Parietal lobe (tissue), 2 donors: ENCODE measurements around the genes ATP23 and PPM1H.

- RAMPAGE, long total RNA, result no peak
These were observed 9.8 kb downstream of the CTDSP2 start for GRCh38 chr12:57836294-57837469.

DNA sequence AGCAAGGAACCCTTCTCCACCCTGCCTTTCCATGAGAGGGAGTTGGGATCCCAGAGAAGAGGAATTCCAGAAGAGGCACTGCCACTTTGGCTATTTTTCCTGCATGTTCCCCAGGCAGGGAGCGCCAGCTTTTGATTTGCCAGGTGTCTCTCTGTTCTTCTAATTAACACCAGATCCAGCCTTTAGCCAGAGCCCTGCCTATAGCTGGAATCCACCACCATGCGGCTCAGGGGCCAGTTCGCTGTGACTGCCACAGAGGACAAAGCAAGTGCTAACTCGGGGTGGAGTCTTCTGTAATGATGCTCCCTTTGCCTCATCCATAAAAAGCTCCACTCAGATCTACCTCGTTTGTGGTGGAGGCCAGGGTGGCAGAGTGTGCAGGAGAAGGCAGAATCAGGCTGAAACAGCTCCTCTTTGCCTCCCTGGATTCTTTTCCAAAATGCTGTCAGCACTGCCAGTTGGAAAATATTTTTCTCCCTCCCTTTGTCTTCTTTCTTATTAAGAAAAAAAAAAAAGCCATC, 17.9 kb upstream of the CTDSP2 start:
- RAMPAGE, long total RNA, result no peak

- RAMPAGE, long total RNA, result no peak
These were observed 6.8 kb upstream of the ATP23 start for GRCh38 chr12:57934248-57935327.

- RAMPAGE, long total RNA, result no peak
These were observed at the start of gene ATP23 for GRCh38 chr12:57941081-57942028. Gene ATP23 (plus strand): TSS chr12:57941567.

DNA sequence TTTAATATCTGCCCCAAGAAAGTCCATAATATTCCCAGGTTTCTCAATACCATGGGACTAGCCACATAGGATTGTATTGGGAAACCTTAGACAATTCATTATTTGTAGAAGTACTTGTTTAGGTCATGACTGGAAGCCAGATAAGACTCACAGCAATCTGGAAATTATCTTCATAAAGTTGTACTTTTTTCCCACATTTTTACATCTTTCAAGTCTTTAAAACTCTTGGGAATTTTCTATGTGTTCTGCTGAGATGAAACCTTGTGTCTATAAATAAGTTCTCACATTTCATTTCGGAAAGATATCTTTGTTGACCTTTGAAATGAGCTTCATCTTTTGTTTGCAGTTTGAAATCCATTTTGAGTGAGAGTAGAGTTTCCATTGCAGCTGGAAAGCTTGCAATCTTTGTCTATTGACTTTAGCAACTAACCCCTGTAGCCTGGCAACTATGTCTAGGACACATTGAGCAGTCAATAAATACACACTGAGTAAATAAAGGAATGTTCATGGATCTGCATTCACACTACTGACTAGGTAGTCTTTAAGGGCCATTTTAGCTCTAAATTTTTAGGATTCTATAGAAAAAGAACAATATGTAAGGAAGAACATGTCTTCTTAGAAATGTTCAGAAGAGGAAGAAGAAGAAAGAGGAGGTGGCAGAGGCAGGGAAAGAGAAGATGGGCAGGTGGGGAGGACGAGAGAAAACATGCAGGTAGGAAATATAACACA, 154.4 kb downstream of the LRIG3 start:
- RAMPAGE, long total RNA, result no peak

GRCh38 chr12:59084845-59085414, 164.6 kb upstream of the LRIG3 start:
- RAMPAGE, long total RNA, result no peak

GRCh38 chr12:62345532-62345923, 85.3 kb downstream of the USP15 start:
- RAMPAGE, long total RNA, result no peak

DNA sequence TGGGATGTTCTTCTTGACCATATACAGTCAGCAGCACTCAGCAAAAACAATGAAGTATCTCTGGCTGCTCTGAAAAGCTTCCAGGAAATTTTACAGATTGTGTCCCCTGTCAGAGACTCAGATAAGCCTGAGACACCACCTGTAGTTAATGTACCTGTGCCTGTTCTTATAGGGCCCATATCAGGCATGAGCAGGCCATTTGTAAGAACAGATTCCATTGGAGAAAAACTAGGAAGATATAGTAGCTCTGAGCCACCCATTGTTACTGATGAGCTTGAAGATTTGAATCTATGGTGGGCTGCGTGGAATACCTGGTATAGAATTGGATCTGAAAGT, 93.8 kb downstream of the MON2 start:
- RAMPAGE, long total RNA, result no peak

DNA sequence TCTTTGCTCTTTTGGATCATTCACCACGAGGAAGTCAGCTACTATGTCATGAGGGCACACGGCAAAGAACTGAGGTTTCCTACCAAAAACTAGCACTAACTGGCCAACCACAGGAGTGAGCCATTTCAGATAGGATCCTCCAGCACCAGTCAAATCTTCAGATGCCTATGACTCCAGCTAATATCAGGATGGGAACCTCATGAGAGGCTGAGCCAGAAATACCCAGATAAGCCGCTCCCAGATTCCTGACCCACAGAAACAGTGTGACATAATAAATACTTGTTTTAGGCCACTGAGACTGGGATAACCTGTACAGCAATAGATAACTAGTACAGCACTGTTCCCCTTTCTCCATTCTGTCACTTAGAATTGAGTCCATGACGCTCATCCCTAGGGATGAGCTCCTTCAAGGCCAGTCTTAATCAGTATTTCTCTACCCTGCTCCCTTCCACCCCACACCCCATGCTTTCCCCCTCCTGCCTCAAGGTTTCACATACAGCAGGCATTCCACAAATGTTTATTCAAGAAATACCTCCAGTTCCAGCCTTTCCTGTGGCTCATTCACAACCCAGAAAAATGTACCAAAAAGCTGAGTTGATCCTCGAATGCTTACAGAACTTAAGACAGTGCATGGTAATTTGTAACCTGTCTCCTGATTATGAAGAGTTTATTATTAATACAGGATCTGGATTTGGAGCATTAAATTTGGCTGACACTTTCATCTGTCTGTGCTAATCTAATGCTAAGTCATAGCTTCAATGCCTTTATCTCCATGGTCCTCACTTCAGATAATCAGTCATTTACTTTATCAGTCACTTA, 68.3 kb downstream of the PPM1H start:
- RAMPAGE, long total RNA, result no peak

DNA sequence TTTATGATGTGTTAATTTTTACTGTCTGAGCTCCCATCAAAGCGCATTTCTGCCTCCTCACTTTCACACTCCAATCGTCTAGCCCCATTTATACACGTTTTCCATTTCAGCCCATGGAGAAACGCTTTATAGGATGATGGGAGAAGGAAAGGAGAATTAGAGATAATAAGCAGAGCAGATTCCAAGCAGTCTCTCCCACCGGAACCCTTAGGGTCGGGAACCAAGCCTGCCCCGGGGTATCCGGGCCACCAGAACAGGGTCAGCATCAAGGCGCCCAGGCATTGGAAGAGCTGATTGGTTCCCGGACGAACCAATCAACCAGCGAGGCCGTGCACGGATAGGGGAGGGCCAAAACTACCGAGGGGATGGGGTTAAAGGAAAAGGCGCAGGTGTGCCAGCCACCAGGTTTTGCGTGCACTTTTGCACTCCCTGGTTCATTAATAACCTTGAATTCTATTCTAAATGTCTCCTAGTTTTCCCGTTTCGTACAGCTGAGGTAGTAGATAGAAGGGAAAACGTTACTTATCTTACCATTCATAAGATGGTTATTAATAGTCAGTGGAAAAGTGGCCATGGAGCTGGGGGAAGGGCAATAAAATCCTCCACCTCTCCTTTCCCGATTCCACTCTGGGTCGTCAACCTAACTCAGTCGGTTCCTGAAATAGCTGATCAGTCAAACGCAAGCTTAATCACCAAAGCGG, 1.7 kb downstream of the PPM1H start:
- RAMPAGE, long total RNA, result no peak

- RAMPAGE, long total RNA, result no peak
These were observed at the start of gene PPM1H for GRCh38 chr12:62934815-62935595. Gene PPM1H (minus strand): TSS chr12:62935150.

- RAMPAGE, long total RNA, result no peak
These were observed 73.3 kb downstream of the SRGAP1 start for GRCh38 chr12:63917849-63918135.

- RAMPAGE, long total RNA, result no peak
These were observed 117.7 kb downstream of the KICS2 start for GRCh38 chr12:64104397-64104824.

GRCh38 chr12:64195316-64195844, 26.7 kb downstream of the KICS2 start:
- RAMPAGE, long total RNA, result no peak

- RAMPAGE, long total RNA, result no peak
These were observed 1.1 kb downstream of the XPOT start for GRCh38 chr12:64405328-64405584.

- RAMPAGE, long total RNA, result no peak
These were observed 17.1 kb downstream of the TBK1 start for GRCh38 chr12:64468906-64469564.

- RAMPAGE, long total RNA, result no peak
These were observed 41.9 kb downstream of the RASSF3 start for GRCh38 chr12:64652259-64652572.

- RAMPAGE, long total RNA, result no peak
These were observed 71.0 kb downstream of the GNS start for GRCh38 chr12:64687967-64688881.

GRCh38 chr12:64714526-64715107, 44.6 kb downstream of the GNS start:
- RAMPAGE, long total RNA, result no peak

GRCh38 chr12:65169854-65170786, 737 bp downstream of the LEMD3 start:
- RAMPAGE, long total RNA, result no peak